ENCODE results near the genes HCAR2, HIP1R and OGFOD2.

- RRBS: no CpG with 5 or more reads among the region's 12 CpGs
Observed at GRCh38 chr12:122136543-122137083, 37.4 kb downstream of the IL31 start.

GRCh38 chr12:122146546-122147138, 27.4 kb downstream of the IL31 start:
- RRBS: 85% methylated on average over 5 of the region's 21 CpGs

- RRBS: no CpG with 5 or more reads among the region's 19 CpGs
Observed at GRCh38 chr12:122204979-122205746, 1.7 kb downstream of the B3GNT4 start.

DNA sequence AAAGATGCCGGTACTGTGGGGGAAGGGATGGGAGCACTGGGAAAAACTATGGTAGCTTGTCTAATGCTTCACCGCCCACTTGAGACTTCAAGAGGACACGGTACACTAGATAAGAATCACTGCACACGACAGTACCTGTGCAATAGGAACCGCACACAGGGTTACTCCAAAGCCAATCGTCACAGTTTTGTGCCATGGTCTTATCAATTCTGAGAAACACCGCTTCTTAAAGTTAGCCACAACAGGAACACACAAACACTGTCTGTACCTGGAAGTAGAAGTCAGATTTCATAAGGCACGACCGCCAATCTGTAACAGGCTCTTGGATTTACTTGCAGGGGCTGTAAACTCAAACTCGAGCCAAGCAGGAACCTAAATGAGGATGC, 1.5 kb downstream of the DIABLO start:
- RRBS: no CpG with 5 or more reads among the region's 10 CpGs

DNA sequence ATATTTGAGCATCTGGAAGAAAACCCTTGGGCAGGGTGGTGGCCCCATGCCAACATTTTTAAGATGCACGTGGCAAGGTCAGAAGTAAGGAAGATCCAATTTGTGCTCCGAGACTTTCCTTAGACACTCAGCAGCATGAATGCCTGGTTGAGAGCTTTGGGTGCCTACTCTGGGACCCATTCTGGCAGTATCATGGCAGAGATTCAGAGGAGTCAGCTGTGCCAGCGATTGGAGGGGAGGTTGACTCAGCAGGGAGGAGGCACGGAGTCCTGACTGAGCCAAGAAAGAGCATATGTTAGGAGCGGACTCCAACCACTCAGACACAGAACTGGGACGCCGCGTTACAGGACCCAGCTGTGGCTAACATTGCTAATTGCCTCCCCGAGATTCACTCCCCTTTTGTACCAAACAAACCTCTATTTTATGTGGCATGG, 15.0 kb upstream of the CLIP1 start:
- RRBS: no CpG with 5 or more reads among the region's 9 CpGs

DNA sequence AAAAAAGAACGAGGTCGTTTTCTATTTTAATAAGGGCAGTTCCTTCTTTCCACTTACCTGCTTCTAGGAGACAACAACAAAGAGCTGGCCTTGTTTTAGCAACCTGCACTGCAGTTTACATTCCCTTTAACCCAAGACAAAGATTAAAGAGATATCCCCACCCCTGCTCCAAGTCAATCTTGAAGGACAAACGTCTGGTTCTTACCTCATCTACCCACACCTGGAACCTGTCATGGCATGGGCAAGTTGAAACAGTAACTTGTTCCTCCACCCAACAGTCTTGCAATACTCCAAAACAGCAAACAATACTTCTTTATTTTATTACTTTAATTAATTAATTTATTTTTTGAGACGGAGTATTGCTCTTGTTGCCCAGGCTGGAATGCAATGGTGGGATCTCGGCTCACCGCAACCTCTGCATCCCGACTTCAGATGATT, 32.7 kb downstream of the ZCCHC8 start:
- RRBS: no CpG with 5 or more reads among the region's 7 CpGs

DNA sequence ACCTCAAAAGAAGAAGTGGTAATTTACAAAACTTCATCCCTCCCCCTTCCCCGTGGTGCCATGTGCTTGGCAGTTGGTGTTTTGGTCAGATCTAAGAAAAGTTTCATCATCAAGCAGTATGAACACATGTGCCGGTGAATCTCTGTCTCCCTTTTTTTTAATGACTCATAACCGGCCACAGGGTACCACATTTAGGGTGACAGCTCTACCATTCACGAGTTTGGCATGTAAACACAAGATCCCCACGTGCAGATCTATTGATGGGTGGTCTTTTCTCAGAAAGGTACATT, 56.3 kb downstream of the HCAR2 start:
- RRBS: no CpG with 5 or more reads among the region's 5 CpGs

DNA sequence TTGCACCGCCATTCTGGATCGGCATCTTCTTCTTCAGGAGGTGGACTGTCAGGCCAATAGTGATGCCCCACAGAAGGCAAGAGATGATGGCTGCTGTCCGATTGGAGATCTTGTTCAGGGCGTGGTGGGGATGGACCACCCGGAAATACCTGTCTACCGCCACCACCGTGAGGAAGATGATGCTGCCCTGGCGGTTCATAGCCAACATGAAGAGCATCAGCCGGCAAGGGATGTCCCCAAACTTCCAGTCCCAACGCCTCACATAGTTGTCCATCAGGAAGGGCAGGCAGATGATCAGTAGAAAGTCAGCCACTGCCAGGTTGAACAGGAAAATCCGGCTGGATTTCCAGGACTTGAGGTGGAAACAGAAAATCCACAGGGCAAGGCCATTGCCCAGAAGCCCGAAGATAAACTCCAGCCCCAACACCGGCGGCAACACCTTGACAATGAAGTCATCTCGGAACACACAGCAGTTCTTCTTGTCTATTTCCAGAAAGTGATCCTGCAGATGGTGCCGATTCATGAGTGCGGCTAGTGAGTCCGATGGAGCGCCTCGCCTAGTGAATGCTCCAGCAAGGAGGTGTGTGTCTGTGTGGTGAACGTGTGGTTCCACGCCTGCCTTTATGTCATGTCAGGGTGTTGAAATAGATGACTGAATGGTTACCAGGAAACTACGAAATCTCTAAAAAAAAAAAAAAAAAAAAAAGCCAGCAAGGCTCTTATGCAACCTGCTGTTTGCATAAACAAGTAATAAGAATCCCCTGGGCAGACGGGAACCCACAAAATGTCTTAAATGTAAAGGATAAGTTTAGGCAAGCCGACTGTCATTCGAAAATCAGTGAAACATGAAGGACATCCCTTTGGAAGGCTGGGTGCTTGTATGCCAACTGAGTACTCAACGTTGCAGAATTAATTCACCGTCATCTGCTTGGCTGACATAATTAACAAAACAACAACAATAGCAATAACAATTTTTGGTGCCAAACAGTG, at the start of gene HCAR2:
TSS of gene HCAR2 (minus strand) at position 597 of the 990 bp plus-strand sequence.
- RRBS: no CpG with 5 or more reads among the region's 28 CpGs

- RRBS: no CpG with 5 or more reads among the region's 5 CpGs
Observed at GRCh38 chr12:122725888-122726568, 4.6 kb downstream of the HCAR1 start.

DNA sequence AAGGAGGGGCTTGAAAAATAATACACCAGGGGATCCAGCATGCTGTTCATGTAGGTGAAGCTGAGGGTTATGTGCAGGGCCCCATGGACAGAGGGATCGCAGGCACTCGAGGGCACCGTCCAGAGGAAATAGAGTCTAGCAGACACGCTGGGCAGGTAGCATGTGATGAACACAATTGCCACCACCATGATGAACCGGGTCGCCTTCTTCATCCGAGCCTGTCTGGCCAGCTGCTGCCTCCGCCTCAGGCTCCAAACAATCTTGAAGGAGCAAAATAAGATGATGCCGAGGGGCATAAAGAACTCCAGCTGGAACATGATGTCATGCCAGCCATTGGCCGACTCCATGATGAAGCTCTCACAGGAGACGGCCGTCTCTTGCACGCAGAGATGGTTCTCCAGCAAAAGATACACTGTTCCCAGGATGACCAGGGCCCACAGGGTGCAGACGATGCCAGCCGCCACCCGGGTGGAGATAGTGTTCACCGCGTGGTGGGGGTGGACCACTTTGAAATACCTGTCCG, 1.1 kb downstream of the HCAR1 start:
- RRBS: 95% methylated on average over 4 of the region's 19 CpGs

DNA sequence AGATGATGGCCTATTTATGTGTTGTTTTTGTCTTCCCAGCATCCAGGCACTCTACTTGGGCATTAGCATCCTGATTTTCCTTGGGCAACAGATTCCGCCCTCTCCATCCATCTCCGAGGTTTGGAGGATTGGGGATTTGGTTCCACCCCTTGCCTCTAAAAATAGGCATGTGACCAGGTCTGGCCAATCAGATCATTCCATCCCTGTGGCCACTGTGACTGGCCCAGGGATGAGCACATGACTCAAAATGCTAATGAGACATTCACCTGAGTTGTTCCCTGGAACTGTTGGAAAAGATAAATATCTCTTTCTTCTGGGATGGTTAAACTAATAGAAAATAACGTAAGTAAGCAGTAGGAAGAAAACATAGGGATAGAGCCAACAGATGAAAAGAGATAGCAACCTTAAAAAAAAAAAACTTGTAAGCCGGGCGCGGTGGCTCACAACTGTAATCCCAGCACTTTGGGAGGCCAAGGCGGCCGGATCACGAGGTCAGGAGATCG, 2.6 kb upstream of the DENR start:
- RRBS: no CpG with 5 or more reads among the region's 10 CpGs

GRCh38 chr12:122750671-122751782, 1.6 kb upstream of the DENR start:
- RRBS: no CpG with 5 or more reads among the region's 19 CpGs

GRCh38 chr12:122835119-122836048, at the start of gene HIP1R:
TSS of gene HIP1R (plus strand) at chr12:122835457.
- RRBS: 3% methylated on average over 22 of the region's 126 CpGs

DNA sequence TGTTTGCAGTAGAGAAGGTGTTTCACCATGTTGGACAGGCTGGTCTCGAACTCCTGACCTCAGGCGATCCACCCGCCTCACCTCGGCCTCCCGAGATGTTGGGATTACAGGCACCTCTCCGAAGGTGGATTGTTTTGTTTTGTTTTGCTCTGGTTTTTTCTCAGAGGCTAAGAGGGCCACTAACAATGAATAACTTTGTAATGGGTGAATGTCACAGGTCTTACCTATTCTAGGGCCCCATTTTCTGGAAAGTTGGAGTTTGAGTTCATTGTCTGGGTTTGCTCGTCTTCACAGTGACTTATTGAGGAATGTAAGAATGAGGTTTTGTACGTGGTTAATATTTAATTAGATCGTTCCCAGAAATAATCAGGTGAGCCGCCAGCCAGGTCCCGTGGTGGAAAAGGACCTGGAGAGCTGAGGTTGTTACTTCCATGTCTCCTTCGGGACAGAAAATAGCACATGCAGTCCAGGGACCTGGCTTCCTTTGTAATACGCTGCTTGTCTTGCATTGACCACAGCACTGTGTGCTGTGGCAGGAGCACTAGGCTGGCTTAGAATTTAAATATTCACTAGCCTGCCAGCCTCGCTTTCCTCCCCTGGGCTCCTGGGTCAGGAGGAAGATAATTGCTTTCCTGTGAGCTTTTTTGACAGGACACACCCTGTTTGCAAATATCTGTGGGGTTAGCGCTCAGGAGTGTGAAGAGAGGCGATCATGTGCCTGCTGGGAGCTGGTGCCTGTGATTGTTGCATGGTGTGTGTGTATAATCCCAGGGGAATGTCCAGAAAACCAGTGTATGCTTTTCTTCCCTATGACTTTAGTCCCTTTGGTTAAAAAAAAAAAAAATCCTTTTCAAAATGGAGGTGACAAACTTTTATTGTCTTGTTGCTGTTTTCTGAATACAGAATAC, 2.5 kb downstream of the HIP1R start:
- RRBS: no CpG with 5 or more reads among the region's 16 CpGs

DNA sequence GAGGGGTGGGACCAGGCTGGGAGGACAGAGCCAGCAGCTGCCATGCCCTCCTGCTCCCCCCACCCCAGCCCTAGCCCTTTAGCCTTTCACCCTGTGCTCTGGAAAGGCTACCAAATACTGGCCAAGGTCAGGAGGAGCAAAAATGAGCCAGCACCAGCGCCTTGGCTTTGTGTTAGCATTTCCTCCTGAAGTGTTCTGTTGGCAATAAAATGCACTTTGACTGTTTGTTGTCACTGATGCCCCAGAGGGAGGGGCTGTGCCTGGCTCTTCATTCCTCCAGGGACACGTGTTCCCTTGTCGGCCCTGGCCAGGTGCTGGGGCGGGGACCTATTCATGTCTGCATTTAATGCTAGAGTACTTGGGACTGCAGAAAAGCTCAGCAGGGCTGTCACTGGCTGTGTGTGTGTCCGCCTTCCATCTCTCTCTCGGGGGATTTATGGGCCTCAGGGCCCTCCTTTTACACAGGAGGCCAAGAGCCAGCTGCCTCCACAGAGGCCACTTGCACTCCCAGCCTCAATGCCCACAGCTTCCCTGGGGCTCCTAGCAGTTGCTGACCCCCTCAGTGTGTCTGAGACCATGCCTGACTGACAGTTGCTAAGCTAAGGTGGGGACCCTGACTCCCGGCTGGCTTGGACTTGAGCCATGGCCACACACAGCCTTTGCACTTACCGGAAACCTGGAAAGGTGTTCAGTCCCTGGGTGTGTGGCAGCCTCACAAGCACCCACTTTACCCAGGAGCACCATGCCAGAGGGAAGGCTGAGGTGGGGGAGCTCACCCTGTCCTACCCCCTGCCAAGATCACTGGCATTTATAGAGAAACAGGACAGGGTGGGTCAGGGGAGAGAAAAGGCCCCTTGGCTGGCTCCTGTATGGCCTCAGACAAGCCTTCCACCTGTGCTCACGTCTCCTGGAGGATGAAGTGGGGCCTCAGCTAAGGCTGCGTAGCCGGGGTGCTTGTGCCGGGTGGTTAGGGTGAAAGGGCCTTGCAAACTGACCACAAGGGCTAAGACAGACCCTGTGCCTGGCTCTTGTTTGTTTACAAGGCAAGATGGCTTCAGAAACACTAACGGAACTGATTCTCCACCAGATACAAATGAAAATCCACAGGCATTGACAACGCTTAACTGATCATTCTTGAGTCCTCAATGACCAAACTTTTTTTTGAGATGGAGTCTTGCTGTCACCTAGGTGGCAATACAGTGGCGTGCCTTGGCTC, 27.9 kb downstream of the HIP1R start:
- RRBS: 36% methylated on average over 1 of the region's 15 CpGs

DNA sequence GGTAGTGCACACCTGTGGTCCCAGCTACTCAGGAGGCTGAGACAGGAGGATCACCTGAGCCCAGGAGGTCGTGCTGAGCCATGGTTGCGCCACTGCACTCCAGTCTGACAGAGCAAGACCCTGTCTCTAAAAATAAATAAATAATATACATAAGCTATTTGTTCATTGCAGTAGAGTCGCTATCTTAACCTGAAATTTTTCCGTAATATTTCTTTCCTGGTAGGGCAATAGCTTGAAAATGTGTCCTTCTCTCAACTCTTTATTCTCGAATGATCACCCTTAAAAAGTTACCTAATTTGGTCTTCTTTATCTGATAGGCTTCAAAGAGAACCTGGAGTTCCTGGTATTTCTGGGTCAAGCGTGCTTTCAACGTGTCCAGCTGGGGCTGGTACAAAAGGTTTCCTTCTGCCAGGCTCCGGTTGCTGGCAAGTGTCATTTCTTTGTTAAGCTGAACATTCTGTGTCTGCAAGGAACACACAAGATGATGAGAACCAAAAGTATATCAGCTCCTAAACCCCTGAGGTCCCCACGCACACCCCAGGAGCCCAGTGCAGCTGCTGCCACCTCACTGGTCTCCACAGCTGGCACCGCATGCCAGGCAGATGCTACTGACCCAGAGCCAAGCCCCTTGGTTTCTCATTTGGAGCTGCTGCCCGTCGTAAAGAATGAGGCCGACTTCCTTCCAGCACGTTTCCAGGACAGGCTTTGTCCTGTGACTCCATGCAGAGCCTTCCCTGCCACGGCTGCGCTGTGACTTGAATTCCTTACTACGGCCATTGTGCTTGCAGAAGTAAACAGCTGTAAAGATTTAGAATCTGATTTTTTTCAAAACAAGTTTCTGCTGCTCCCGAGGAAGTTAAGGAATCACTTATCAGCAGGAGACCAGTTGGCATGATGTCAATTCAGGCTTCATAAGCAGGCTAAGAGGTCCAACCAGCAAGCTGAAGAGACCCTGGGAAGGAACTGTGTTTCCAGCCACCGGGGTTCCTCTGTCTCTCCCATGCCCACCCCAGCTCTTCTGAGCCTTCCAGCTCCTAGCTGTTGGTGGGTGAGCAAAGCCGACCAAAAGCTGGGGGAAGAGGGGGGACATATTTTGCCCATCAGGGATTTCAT, 25.0 kb downstream of the VPS37B start:
- RRBS: no CpG with 5 or more reads among the region's 20 CpGs

- RRBS: no CpG with 5 or more reads among the region's 42 CpGs
Observed at GRCh38 chr12:122975006-122975434, at the start of gene OGFOD2. TSS of gene OGFOD2 (plus strand) at chr12:122975244.

DNA sequence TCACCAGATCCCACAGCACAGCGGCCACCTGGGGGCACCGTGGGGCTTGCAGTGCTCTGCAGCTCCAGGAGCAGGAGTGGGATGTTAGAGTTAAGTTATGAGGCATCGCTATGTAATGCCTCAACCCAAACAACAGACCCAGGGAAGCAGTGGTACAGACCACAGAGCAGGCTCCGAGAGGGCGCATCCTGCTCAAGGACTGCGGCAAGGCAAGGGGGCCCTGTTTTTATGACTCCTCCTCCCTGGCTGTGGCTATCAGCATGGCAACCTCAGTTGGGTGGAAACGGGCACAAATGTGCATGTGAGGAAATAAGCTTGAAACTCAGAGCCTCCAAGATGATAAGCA, 63.1 kb downstream of the ARL6IP4 start:
- RRBS: no CpG with 5 or more reads among the region's 7 CpGs

- RRBS: no CpG with 5 or more reads among the region's 16 CpGs
Observed at GRCh38 chr12:123071020-123071859, 79.7 kb downstream of the PITPNM2 start.

- RRBS: no CpG with 5 or more reads among the region's 23 CpGs
Observed at GRCh38 chr12:123075460-123076464, 75.1 kb downstream of the PITPNM2 start.

Measured in epithelial cell of esophagus (primary cell).